ENCODE measurements around a stretch of chr6.

- PRO-cap: no peak
- CAGE, long polyA plus RNA: no peak
Observed at GRCh38 chr6:105985459-105986090, 100.6 kb upstream of the PRDM1 start.

- PRO-cap: no peak
- CAGE, long polyA plus RNA: no peak
Observed at GRCh38 chr6:105986091-105986414, 100.1 kb upstream of the PRDM1 start.

DNA sequence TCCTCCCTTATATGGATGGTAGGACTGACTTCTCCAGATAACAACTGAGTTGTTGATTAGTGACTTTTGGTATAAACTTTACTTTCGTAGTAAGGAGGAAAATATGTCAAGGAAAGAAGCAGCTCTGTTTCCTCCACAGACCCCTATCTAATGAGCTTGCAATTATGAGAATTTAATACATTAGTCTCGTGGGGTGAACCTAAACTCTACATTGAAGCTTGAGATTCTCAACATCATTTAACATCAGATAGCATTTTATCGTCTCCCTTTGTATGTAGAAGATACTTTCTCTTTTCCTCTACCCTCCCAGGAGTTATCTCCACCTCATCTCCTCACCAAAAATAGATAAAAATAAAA, 79.9 kb upstream of the PRDM1 start:
- PRO-cap: no peak
- CAGE, long polyA plus RNA: no peak

DNA sequence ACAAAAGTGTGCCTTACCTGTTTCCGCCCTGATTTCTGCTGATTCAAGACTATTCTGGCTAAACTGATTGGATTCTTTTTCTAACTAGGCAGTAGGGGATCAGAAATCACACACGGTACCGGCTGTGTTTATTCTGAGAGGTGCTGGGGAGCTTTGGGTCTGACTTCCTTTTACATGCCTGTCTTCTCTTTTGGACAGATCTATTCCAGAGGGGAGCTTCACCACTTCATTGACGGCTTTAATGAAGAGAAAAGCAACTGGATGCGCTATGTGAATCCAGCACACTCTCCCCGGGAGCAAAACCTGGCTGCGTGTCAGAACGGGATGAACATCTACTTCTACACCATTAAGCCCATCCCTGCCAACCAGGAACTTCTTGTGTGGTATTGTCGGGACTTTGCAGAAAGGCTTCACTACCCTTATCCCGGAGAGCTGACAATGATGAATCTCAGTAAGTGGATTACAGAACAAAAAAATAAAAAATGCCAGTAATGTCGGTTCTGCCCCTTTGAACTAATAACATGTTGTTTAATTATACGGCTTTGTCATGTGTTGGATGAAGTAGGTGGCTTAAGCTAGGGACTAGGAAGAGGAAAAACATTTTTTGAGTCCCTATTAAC, 13.1 kb downstream of the PRDM1 start:
- PRO-cap: no peak
- CAGE, long polyA plus RNA: no peak

GRCh38 chr6:106114472-106115180, 28.5 kb downstream of the PRDM1 start:
- PRO-cap: no peak
- CAGE, long polyA plus RNA: no peak

DNA sequence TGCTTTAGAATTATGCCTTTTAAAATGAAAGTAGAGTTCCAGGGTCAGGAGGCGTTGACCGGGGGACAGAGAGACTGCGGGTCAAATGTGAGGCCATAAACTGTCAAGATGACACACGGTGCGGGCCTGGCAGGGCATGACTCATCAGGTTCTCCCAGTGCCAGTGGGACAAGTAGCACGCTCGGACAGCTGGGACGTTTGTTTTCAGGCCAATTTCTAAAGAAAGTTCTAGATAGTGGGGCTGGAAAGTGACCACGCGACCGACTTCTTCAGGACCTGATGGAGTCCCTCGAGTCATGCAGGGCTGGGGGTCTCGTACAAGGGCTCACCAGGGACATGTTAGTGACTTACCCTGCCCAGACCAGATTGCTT, 49.1 kb downstream of the PRDM1 start:
- PRO-cap: no peak
- CAGE, long polyA plus RNA: no peak

GRCh38 chr6:106141426-106142237, 55.5 kb downstream of the PRDM1 start:
- PRO-cap: no peak
- CAGE, long polyA plus RNA: no peak

- PRO-cap: no peak
- CAGE, long polyA plus RNA: no peak
Observed at GRCh38 chr6:106244501-106244953, 81.0 kb downstream of the ATG5 start.

DNA sequence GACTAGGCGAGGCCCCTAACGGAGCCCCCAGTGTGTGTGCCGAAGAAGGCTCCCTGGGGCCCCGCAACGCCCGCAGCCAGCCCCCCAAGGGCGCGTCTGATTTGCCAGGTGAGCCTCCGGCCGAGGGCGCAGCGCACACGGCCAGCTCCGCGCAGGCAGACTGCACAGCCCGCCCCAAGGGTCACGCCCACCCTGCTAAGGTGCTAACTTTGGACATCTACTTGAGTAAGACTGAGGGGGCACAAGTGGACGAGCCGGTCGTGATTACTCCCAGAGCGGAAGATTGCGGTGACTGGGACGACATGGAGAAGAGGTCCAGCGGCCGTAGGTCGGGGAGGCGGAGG, 117.3 kb downstream of the RTN4IP1 start:
- PRO-cap: bidirectional peak, plus-strand start at position 228 of the sequence, minus-strand start at position 84 of the sequence
- CAGE, long polyA plus RNA: no peak

GRCh38 chr6:106546765-106547222, 82.5 kb downstream of the RTN4IP1 start:
- PRO-cap: no peak
- CAGE, long polyA plus RNA: no peak

DNA sequence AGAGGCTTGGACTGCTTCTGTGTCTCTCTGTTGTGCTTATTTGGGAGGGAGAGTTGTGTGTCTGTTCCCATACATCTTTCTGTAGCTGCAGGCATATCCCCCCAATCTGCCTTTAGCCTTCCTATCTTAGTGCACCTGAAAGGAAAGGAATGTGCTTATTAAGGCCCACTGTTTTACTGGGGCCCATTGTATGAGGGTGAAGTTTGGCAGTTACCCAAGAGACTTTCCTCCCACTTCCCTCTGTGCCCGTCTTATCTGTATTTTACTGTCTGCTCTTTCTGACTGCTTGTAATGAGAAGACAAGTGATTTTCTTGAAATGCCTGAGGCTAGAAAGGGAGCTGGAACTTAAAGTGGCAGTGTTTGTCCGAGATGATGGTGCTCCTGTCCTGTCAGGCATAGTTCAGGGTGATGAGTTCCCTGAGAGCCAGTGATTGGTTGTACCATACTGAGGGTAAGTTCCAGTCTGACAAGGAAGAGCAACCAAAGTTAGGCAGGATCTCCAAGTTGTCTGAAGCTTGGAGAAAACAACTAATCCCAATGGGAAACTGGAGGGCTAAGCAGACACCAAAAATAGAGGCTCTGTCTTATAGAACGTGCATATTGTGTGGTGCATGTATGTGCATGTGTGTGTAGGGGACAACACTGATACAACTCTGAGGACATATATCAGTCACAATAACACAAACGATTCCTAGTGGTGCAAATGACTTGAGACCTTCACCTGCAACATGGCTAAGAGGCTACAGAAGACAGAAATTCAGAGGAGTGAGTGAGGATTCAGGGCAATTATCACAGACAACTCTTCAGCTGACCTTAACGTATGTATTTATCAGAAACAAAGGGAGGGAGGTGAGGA, 114.8 kb downstream of the QRSL1 start:
- PRO-cap: no peak
- CAGE, long polyA plus RNA: no peak

DNA sequence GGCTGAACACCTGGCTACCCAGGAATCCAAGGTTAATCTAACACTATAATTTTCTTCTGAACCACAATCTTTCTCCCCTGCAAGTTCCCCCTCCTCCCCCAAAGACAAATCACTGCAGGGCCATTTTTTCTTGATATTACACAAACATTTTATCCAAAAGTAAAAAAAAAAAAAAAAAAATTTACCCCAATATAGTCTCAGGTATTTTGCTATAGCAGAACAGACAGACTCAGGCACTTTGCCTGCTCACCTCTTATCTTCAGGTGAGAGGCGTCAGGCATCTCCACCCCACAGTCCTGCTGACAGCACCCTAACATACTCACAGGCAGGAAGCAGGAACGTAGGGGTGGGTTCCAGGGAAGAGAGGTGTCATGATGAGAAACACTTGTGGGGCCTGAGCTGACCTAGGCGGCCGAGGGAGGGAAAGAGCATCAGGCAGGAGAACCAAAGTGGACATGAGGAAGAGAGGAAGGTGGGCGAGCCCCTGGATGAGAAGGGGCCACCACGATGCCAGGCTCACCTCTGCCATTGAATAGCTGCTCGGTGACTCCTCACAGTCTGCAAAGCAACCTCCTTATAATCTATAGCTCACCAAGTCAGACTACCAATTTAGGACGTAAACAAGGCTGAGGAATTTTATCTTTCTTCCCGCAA, 152.7 kb downstream of the QRSL1 start:
- PRO-cap: no peak
- CAGE, long polyA plus RNA: no peak

- PRO-cap: no peak
- CAGE, long polyA plus RNA: no peak
Observed at GRCh38 chr6:106797070-106797611, 167.8 kb downstream of the QRSL1 start.

GRCh38 chr6:106916972-106917479, 57.5 kb downstream of the CD24 start:
- PRO-cap: no peak
- CAGE, long polyA plus RNA: no peak

GRCh38 chr6:107458593-107459184, 675 bp downstream of the PDSS2 start:
- PRO-cap: bidirectional peak, plus-strand start at chr6:107459068, minus-strand start at chr6:107459045
- CAGE, long polyA plus RNA: no peak

DNA sequence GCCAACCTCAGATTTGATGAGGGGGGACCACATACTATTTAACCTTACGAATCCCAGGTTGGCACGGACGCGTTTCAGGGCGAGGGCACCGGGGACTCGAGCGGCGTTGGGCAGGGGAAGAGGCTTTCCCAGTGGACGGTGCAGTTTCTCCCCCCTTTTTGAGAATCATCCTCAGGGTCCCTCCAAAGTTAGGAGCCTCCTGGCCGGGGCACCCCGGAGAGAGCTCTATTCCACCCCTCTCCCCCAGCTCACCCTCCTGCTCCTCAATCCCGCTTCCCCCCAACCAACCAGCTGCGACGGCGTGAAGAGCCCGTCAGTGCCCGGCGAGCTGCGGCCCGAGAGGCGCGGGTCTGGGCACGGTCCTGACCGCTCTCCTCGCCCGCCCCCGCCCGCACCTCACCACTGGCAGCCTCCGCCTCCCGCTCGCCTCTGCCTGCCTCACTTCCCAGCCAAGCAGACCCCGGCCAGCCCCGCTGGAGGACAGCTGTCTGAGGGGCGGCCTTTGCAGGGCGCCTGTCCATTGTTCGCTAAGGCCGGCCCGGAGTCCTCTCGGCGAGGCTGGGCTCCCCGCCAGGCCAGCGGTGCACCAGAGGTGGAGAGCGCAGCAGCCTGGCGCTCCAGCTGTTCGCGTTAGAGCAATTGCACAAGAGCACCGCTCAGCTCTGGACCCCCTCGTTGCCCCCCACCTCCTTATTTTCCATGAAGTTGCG, 1.1 kb downstream of the SOBP start:
- PRO-cap: no peak
- CAGE, long polyA plus RNA: no peak

DNA sequence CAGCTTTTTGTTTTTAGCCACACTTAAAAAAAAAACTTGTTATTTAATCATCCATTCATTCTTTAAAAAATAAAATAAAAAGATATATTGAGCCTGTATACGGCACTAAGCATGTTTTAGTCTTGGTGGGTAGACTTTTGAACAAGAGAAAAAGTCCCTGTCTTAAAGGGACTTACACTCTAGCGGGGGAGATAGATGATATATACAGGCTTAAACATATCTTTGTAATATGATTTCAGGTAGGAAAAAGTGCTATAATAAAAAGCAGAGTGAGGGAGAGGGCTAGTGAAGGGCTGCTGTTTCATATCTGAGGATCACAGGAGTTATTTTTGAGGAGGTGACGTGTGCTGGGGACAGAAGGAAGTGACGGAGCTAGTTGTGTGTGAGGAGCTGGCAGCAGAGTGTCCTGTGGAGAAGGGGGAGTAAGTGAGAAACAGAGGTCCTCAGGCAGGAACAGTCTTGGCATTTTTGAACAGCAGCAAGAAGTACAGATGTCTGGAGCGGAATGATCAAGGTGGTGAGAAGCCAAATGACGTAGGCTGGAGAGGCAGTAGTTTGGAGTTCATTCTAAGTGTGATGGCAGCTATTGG, 52.1 kb downstream of the SOBP start:
- PRO-cap: no peak
- CAGE, long polyA plus RNA: no peak

DNA sequence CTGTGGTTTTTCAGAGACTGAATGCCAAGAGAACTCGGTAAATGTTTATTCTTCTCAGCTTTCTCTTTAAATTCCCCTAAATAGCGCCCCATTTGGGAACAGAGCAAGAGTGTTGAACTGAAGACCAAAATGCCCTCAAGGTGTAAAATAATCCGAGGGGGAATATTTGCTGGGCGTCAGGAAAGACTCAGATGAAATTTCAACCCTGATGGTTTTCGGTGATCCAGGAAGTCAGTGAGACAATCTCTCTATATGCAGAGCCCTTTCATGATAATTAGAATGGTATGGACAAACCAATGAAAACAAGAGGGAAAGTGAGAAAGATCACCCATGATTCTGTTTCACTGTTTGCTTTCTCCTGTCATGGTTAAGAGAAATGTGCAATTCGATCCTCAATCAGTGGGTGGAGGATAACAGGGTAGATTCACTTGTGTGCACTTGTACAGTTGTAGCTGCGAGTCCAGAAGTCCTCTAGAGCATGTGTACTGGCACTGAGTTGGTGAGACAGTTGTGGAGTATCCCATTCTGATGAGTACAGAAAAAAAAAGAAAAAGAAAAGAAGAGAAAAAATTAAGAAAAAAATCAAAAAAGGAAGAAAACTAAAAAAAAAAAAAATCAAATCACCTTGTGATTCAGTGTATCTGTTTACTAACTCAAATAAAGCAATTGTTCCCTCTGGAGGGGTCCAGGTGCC, 165.0 kb downstream of the SCML4 start:
- PRO-cap: bidirectional peak, plus-strand start at position 396 of the sequence, minus-strand start at position 236 of the sequence
- CAGE, long polyA plus RNA: no peak

- PRO-cap: no peak
- CAGE, long polyA plus RNA: no peak
Observed at GRCh38 chr6:108117705-108118258, 43.2 kb upstream of the OSTM1 start.

- PRO-cap: no peak
- CAGE, long polyA plus RNA: no peak
Observed at GRCh38 chr6:108127694-108128249, 38.0 kb upstream of the NR2E1 start.